SK-N-MC (cell line): ENCODE measurements around a stretch of chr18.

DNA sequence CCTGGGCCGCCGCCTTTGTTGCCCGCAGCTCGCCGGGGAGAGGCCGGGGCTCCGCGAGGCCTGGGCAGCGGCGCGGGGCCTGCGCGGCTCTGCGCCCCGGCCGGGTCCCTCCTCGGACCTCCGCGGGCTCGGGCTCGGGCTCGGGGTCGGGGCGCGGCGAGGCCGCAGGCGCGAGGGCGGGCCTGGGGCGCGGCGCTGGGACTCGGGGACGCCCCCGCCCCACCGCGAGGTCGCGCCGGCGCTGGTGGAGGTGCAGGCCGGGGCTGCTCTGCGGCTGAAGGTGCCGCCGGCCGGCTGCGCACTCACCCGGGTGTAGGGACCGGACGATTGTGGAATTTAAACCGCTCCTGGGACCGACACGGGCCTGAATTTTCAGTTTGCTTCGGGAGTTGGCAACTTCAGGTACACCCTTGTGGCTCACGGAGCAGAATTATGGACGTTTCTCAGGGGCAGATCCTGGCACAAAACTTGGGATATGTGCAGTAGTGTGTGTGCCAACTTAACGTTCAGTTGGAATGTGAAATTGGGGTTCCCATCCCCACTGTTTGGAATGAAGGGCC lies 701 bp downstream of the SOCS6 start:
- RRBS: under 1% methylated on average over 15 of the region's 58 CpGs

DNA sequence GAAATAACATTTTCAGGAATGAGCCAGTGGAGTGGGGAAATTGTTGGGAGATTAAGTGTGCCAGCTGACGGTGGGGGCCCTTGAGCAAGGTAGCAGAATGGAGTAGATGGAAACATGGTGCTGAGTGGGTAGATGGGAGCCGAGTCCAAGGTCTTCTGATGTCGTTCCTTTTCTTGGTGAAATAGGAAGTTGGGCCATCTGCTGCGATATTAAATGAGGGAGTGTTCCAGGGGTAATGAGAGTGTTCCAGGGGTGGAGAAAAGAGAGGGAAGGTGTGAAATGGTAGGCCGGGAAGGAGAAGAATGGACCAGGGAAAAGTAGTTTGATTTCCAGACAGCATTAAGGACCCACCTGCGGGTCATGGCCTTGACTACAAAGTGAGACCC lies 13.2 kb downstream of the SOCS6 start:
- RRBS: no CpG with 5 or more reads among the region's 6 CpGs

- RRBS: no CpG with 5 or more reads among the region's 7 CpGs
These were observed 57.1 kb downstream of the CYB5A start for GRCh38 chr18:74234548-74235162.

- RRBS: no CpG with 5 or more reads among the region's 8 CpGs
These were observed 13.7 kb downstream of the CYB5A start for GRCh38 chr18:74277898-74278675.

DNA sequence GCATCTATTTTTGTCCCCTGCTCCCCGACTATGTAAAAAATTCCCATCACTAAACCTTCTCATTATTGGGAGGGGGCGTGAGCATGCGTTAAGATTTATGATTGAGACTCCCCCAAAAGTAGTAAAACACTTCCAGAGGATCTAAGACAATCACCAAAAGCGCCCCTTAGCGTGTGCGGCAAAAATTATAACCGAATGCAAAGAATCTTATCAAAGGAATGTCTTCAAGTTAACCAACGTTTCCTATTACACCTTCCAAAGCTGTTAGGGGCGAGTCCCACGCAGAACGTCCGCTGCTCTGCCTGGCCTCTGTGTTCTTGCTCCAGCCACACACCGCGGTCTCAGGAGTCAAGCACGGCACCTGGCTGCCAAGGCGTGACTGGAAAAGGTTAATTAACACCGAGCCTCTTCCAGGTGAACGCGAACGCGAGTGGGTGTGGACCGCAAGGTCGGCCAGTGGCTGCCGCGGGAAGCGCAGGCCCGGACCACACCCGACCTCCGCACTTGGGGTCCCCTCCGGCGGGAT lies 1.1 kb downstream of the CYB5A start:
- RRBS: 96% methylated on average over 2 of the region's 31 CpGs

DNA sequence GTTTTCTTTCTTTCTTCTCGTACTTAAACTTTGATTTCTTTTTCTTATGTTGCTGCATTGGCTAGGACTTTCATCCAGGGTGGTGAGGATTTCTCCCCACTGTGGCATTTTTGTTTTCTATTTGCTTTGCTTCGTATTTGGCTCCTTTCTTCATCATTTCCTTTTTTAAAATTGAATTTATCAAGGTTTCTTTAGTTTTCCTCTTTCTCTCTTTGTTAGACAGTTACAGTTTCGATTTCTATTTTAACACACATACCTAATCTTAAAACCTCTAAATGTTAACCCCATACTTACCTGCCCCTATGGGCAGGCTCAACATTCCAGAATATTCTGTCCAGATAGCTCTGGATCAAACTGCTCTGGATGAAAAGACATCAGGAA lies 49.3 kb downstream of the DIPK1C start:
- RRBS: no CpG with 5 or more reads among the region's 3 CpGs

GRCh38 chr18:74489747-74490320 lies 6.3 kb upstream of the CNDP2 start:
- RRBS: no CpG with 5 or more reads among the region's 8 CpGs

DNA sequence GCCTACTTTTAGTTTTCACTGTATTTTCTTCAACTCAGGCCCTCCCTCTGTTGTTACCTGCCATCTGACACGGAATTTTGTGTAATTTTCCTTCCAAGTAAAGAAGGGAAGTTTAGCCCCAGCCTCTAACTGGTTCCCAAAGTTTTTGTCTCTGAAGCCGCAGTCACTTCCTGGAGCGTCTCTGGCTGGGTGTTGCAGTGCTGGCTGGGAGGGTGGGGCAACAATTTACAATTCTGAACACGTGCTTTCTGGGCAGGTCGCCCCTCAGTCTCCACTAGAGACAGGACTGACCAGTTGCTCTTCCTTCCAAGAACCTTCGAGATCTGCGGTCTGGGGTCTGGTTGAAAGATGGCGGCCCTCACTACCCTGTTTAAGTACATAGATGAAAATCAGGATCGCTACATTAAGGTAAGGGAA lies 3.5 kb downstream of the CNDP2 start:
- RRBS: no CpG with 5 or more reads among the region's 9 CpGs

- RRBS: no CpG with 5 or more reads among the region's 3 CpGs
These were observed 72.2 kb downstream of the ZNF407 start for GRCh38 chr18:74669909-74670274.

DNA sequence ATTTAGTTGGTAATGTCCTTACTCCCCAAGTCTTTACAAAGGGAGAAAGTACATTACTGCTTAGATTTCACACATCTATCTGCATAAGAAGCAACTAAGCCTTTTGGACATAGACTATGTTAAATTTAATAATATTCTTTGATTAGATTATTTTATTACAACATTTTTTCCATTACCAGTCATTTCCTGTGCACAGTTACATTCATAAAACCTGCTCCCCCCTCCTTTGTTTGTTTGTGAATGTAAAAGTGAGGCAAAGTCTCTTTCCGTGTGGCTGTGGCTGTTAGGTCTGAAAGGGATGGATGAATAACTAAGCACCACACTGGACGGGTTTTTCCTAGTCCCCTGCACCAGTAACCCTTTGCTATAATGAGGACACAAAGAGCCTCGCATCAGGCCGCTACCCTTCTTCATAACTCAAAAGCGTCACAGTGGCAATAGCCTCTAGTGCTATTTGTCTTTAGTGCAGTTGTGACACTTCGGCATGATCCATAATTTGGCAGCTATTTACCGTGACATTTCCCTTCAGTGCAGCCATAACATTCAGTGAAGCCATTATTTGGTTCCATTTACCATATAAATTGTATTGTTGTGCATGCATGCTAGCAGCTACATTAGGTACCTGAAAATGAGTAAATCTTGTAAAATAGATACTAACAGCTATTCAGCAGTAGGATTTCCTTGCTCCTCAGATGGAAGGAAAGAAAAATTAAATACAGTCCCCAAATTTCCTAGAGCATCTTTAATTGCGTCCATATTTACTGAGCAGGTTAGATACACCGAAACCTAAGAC lies 9.4 kb downstream of the PTGR3 start:
- RRBS: no CpG with 5 or more reads among the region's 9 CpGs

GRCh38 chr18:75201349-75201835 lies 7.5 kb downstream of the PTGR3 start:
- RRBS: no CpG with 5 or more reads among the region's 9 CpGs

DNA sequence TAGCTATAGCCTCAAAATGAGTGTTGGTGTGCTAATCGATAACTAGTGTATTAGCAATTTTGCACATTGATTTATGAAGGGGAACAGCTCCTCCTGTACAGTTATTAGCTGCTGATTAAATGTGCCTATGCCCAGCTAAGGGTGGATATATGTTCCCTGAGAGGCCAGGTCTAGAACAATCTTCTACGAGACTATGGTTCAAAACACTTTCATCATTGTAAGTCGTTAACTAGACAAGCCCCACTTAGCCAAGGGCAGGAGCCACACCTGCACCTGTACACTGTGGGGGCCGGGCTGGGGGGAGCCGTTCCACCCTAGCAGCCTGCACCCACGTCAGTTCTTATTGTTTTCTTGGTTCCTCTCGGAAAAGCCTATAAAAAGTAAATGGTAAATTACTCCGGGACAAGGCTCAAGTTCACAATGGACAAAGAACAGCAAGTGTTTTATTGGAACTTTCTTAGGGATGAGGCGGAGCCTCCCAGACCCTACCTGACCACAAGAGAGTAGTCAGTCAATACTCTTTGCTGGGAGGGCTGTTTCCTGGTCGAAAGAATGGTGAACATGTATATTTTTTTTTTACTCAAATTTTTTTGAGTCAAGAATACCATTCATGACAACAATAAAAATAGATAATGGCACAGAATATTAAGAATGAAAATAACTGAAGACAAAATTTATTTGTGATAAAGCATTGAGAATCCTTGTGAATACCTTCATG lies 7.9 kb downstream of the TSHZ1 start:
- RRBS: 69% methylated on average over 3 of the region's 10 CpGs

DNA sequence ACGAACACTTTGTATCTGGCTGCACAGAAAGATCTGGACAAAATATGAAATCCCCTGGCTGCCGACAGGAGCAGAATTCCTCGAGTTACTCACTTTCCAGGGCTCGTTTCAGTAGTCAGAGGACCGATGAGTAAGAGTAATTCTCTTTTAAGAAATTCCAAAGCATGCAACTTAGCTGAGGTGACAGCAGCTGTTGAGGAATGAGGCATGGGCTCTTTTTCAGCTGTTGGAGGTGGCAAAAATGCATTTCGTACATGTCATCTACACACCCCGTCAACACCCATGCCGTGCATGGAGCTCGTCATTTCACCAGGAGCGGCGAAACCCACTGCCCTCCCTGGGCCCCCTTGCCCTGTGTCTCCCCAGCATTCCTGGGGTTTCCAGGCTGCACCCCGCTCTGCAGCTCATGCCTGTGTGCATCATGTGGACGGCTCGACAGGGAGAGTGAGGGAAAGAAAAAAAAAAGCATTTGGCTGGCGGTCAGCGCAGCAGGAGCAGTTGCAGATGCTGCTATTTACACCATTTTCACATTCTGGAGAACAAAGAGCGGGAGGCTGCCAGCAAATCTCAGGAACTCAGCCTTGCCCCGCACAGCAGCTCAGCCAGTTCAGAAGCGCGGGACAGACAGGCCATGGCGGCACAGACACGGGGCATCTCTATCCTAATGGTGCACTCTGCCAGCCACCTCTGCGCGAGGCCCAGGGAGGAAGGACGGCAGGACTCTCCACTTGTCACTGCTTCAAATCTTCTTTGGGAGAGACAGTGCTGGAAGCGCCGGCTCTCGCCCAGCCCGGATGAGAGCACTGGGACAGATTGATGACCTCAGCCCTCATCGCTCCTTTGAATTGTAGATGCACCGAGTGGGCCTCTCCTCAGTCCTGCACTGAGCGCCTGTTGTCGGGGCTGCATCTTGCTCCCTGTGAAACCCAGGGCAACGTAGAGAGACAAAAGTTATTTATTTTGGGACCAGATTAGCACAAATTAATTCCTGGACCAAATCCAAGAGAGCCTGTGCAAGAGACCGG lies 211.1 kb upstream of the SMIM21 start:
- RRBS: no CpG with 5 or more reads among the region's 35 CpGs

GRCh38 chr18:76350501-76350813 lies 144.6 kb downstream of the ZNF516 start:
- RRBS: 73% methylated on average over 8 of the region's 28 CpGs

DNA sequence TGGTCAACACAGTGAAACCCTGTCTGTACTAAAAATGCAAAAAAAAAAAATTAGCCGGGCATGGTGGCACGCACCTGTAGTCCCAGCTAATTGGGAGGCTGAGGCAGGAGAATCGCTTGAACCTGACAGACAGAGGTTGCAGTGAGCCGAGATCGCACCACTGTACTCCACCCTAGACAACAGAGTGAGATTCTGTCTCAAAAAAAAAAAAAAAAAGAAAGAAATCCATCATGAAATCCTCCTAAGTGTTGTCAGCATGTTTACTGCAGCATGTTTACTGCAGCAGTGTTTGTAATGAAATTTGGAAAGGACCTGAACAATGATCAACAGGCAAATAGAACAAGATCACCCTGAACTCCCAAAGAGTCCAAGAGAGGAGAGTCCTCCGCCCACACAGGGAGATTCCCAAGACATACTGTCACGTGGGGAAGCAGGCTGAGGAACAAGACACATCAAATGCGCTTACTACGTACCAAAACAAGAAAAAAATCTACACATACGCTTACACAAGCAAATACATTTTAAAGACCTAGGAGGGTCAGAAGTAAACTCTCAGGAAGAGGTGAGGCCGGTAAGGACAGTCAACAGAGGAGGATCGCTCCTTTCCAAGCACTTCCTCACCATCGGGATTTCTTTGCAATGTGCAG lies 66.7 kb downstream of the ZNF516 start:
- RRBS: no CpG with 5 or more reads among the region's 13 CpGs

- RRBS: no CpG with 5 or more reads among the region's 12 CpGs
These were observed 44.9 kb downstream of the ZNF516 start for GRCh38 chr18:76449922-76450811.

GRCh38 chr18:76467168-76468582 lies 27.4 kb downstream of the ZNF516 start:
- RRBS: no CpG with 5 or more reads among the region's 35 CpGs

- RRBS: no CpG with 5 or more reads among the region's 16 CpGs
These were observed 17.9 kb downstream of the ZNF516 start for GRCh38 chr18:76476838-76477890.

DNA sequence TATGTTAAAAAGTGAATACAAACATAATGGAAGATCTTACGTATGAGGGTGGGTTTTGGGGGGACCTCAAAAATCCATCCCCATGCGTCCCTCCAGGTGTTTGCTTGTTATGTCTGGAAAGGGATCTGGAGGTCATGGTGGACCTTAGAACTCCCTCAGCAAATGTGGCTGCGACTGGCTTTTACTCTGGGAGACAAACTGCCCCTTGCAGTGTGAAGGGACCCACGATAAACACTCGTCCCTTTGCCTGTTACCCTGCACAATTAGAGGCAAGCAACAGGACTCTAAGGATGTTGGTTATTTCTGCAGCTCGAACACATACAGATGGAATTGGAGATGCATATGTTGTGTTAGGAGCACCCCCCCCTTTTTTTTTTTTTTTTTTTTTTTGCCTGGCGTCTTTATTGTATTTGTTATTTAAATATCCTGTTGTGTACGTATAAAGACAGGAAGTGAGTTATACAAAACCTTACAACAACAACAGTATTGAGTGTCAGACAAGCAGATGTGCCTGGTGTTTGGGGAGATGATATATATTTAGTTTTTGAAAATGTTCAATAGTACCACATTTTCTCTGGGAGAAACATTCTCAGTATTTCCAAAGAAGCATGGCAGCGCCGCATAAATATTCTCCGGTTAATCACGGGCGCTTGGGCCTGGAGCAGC lies 23.0 kb upstream of the ZNF516 start:
- RRBS: no CpG with 5 or more reads among the region's 13 CpGs

DNA sequence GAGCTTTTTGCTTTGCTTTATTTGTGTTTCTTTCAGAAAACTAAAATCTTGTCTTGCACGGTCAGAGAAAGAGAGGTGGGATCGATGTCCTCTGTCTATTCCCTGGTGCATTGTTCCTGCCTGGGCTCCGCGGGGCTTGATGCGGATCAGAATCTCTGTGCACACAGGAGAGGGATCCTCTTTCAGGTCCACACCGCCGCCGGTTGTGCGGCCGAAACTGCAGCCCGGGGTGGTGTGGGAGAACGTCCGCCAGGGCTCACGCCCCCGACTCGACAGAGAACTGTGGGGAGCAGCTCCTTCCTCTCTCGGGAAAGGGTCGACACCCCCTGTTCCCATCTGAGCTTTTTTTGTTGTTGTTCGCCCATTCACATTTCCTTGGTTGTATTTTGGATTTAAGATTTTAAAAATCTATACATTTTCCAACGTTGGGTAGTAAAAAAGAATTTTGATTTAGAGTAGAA lies 23.6 kb upstream of the ZNF516 start:
- RRBS: no CpG with 5 or more reads among the region's 20 CpGs